Cardiac atrium fibroblast (primary cell): ENCODE measurements around the gene HMCN2.

DNA sequence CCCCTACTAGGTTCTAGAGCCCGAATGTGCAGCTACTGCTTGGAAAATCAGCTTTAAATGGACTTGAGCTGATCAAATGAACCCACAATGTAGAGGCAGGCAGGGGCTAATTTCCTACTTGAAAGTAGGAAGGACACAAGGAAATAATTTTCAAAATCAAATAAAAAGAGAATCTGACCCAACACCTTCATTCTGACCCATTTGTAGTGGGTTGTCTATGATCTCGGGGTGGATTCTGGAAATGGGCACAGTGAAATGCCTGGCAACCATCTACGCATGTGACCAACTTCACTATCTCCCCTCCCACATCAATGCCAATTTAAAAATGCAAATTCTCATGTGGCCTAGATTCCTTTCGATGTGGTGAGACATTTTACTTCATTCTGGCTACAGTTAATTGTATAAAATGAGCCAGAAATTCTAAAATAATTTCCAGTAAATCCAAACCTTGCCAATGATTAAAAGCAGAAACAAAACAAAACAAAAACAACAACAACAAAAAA, 58.8 kb downstream of the USP20 start:
- RAMPAGE, long total RNA, result no peak

DNA sequence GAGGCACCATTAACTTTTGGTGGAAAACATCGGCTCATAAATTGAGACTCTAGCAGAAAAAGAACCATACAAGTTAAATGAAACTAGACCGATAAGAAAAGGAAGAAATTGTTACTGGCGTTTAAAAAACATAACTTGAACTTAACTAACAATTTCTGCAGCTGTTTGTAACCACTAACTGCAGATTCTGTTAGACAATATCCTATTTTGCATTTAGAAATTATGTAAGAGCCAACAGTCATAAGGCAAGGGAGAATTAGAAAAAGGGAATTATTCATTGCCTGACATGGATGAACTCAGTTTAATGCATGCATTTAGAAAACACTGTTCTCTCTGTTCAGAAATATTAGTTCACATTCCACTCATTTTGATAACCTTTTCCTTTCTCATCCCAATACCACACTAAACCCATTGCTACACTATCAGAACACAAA, 96.4 kb downstream of the FNBP1 start:
- RAMPAGE, long total RNA, result no peak

- RAMPAGE, long total RNA, result no peak
Observed at GRCh38 chr9:130000379-130000719, 42.6 kb downstream of the FNBP1 start.

- RAMPAGE, long total RNA, result no peak
Observed at GRCh38 chr9:130254168-130254833, 11.3 kb upstream of the HMCN2 start.

DNA sequence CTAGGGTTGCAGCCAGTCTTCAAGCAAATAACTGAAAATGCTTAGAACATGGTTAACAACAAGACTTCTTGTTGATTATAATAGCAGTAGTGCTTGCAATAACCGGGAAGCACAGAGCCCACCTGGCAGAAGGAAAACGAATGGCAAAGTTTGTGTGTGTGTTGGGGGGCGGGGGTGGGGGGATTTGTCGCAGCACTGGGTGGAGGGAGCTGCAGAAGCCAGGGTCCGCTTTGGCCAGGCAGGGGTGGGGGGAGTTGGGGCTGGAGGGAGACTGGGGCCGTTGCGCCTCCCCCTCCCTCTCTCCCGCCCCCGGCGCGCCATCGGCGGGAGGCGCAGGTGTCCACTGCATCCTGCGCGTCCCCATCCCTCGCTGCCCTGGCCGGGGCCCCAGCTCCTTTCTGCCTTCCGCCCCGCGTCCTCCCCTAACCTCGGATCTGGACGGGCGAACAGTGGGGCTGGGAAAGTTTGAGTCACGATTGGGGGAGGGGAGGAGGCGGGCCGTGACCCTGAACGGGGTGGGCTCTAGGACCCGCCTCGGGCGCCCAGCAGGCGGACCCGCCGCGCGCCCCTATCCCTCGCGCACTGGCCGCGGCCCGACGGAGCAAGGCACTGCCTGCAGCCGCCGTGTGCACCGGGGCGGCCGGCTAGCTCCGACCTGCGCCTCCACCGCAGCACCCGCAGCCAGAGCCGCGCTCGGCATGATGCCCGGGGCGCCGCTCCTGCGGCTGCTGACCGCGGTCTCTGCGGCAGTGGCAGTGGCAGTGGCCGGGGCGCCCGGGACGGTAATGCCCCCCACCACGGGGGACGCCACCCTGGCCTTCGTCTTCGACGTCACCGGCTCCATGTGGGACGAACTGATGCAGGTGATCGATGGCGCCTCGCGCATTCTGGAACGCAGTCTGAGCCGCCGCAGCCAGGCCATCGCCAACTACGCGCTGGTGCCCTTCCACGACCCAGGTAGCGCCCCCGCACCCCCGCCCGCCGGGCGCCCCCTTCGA, at the start of gene HMCN2:
Gene HMCN2, plus strand, starts transcription at position 580 of the 998 bp plus-strand sequence.
- RAMPAGE, long total RNA, result no peak

GRCh38 chr9:130268468-130269396, 3.2 kb downstream of the HMCN2 start:
- RAMPAGE, long total RNA, result no peak

DNA sequence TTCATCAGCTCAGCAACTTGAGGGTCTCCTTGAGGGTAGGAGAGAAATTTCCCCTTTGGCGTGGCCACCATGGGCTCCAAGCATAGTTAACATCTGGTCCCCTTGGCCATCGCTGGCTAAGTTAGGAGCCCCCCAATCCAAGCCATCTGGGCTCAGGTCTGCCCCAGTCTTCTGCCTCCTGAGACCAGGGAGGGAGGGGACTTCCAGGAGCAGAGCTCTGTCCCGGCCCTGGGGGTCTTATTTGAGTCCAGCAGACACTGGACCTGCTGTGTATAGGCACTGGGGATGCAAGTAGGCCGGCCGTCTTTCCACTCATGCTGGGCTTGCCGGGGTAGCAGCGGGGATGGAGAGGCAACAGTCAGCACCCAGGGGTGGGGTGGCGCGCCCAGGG, 88.6 kb downstream of the HMCN2 start:
- RAMPAGE, long total RNA, result no peak

DNA sequence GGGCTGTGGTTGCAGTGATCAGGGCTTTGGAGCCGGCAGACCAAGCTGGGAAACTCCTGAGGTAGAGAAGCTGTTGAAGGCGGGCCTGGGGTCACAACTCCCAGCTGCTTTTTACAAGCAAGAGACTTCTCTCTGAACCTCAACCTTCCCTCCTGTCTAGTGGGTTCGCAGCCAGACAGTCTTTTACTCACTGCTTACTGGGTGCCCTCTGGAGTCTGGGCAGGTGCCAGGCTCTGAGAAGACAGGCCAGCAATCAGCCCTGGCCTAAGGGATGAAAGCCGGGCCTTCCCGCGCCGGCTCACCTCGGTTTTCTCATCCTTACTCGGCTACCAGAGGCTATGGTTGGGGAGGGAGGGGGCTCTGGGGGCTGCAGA, 683 bp upstream of the ASS1 start:
- RAMPAGE, long total RNA, result no peak

DNA sequence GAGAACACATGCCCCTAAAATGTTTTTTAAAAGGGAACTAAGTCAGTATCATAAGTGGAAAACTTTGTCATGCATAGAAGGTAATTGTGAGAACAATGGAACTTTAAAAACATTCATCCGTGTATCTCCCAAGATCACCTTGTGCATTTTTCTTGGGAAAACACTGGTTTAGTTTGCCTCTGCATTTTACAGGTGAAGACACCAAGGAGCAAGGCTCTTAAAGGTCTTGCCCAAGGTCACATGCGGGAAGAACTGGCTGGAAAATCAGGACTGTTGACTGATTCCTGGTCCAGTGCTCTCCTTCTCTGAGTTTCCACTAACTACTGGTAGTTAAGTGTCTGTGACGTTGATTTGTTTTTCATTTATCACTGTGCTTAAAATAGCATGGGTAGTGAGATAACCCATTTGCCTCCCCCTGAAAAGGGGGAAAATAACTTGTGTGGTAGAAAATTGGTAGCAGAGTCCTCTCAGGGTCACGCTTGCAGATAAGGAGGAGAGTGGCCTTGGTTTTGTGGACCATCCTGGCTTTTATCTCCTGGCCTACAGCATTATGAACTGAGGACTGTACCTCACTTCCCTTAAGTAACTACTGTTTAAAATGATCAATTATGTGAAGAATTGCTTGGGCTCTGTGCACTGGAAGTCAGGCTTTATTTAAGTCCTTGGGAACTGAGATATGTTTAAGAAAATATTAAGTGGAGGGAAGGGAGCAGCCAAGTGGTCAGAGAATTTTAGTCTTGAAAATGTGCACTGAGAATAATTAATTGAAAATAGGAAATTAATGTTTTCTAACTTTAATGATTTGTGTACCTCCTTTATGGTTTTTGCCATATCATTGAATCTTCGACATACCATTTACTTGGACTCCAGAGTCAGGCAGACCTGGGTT, 10.9 kb downstream of the FUBP3 start:
- RAMPAGE, long total RNA, result no peak

- RAMPAGE, long total RNA, result no peak
Observed at GRCh38 chr9:130599726-130600287, 20.4 kb downstream of the FUBP3 start.

DNA sequence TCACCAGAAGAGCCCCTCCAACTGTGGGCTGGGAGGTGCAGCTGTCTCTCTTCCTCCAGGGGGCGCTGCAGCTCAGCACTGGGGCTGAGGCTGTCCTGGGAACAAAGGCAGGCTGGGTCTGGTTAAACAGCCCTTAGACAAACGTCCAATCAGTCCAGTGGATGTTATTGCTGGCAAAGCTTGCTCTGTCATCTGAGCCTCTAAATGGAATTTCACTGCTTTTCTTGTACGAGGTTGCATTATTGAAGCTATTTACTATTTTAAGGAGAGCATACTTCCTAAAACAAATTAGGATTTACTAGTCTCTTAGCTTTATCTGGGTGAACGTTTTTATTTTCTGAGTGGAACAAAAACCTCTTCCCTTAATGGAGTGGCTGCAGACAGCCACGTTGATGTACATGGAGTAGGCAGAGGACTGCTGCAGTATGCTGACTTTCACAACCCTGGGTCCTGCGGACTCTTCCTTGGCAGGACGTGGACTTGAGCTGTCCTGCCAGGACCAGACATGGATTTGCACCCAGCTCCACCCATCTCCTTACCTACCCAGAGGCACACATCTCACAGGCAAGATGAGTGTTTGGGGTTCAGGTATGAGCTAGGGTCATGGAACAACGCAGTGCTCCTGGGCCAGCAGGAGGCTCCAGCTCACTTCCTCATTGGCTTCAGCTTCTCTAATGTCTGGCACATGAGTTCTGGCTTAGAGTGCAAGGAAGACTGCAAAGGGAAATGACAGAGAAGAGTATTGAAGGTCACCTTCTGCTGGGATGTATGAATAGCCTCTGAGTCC, 7.8 kb downstream of the EXOSC2 start:
- RAMPAGE, long total RNA, result no peak

- RAMPAGE, long total RNA, result no peak
Observed at GRCh38 chr9:130715536-130715968, 22.0 kb downstream of the EXOSC2 start.

- RAMPAGE, long total RNA, result no peak
Observed at GRCh38 chr9:130732461-130732905, 38.9 kb downstream of the EXOSC2 start.

DNA sequence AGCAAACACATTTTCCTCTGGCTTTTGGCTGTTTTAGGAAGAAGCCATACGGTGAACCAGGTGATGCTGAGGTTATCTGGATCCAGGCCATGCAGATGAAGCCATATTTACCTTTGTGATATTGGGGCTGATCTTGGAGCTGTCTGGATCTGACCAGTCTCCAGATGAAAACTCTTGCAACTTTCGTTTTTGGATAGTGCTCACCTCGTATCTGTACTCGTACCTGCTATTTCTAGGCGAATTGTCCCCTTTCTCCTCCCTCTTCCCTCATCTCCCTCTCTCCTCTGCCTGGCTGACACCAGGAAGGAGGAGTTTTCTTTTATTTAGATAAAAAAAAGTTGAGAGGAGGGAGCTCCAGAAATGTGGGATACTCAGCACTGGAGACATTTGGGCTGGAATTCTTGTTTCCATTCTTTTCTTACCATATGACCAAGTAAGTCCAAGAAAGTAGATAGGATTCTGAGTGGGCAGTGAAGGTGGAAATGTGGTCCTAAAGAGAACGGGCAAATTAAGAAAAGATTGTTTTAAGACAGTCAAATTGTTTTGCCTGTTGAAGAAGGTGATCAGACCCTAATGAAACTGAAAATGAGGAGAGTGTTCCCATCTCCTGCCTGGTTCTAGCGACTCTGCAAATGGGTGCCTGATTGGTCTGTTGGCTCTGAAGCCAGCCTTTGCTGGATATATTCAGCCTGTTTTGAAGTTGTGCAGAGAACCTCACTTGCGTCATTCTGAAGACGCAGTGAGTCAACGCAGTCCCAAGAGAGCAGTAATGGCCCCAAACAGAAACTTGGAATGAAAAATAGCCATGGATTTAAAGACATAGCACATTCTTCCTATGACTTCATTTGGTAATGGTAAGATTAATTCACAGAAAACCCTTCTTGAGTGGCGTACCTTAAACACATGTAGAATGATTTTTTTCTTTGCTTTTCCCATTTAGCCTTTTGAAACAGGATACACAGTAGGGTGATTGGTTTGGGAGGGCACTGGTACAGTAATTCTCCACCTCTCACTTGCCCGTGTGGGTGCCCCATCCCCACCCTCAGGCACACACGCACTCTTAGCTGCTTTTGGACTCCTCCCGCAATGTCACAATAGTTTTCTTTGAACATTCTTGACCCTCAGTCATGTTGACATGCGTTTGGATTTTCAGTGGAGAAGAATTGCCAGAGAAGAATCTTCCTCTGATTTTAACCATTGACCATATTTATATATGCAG, 54.3 kb upstream of the ABL1 start:
- RAMPAGE, long total RNA, result no peak

DNA sequence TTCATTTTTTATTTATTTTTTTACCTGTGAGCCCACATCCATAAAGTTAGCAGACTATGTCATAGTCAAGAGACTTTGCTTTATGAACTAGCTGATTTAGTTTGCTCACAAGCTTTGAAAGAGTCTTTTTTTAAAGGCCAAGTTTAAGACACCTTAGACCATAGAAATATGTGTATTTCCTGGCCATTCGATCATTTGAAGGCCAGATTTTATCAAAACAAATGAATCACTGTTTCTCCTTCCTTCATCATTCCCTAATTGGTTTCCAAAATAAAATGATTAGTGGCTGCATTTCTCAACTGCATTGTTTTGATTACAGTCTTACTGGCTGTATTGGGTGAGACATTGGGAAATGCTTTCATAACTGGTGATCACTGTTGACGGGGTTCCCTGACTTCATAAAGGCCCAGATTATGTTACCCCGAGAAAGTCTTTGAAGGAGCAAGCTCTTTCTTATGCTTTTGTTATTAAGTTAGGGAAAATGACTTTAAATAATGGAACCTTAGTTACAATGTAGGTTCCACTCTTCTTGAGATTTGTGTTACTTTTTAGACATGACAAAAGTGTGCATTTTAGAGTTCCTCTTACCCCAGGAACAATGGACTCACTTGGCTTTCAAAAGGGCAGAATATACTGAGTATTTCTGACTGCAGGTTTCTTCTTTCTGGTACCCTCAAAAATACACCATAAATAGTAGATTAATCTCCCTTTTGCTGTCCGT, 40.6 kb upstream of the ABL1 start:
- RAMPAGE, long total RNA, result no peak

DNA sequence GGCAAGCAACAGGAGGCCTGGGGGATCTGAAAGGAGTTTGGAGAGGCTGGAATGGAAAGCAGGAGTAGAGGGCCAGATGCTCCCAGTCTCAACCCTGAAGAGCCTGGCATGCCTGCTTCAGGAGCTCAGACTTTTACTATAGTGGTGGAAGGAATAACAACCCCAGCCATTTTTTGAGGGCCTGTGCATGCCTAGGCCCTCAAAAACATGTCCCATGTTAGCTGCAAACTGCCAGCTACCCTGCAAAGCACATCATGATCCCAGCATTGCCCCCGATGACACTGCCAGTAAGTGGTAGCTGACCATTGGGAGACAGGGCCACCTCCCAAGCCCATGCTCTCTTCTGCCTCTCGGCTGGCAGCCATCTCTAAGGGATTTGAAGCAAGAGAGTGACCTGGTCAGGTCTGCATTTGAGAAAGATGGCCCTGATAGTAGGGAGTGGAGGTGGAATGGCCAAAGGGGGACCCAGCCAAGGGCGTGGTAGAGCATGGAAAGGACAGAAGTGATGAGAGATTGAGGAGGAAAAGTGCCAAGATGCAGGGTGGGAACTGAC, 8.8 kb downstream of the ABL1 start:
- RAMPAGE, long total RNA, result no peak

GRCh38 chr9:131011320-131011872, 2.4 kb downstream of the LAMC3 start:
- RAMPAGE, long total RNA, result no peak

DNA sequence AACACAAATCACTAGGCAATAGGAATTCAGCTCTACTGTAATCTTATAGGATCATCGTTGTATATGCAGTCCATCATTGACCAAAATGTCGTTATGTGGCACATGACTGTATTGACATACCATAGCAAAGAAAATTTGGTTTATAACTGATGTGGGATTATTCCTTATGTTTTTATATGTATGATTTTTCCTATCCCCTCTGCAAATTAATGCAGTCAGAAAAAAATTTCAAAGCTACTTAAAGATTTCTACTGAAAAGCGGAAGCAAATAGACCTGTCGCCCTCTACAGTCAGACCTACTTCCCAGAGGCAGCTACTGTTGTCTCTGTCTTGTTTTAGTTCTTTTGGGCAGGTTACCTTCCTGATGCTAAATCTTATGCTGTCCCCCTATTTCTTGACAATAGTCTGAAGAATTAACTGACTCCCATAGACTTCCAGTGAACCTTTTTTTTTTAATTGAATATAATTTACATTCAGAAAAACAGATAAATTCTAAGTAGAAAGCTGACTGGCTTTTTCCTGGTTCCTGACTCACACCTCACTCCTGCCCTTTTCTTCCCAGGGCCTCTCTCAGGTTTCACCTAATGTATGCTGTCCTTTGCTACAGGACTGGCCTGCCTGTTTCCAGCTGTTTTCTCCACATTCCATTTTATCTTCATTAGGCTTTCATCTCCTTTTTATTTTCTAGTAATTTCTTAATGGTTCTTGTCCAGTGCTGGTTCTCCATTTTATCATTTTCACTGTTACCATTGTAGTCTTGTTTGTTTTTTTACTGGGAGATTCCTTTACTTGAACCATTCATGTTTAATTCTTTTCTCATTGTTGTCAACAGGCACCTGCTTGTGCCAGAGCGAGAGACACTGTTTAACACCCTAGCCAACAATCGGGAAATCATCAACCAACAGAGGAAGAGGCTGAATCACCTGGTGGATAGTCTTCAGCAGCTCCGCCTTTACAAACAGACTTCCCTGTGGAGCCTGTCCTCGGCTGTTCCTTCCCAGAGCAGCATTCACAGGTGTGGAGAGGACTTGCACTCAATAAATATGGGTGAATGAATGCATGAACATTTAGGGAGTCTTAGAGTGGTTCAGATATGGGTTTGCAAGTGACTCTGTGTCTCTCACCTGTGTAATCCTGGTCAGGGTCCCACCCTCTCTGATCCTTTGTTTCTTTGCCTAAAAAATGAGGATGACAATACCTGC, 37.2 kb downstream of the NUP214 start:
- RAMPAGE, long total RNA, result no peak

GRCh38 chr9:131173746-131174554, 48.6 kb downstream of the NUP214 start:
- RAMPAGE, long total RNA, result no peak

- RAMPAGE, long total RNA, result no peak
Observed at GRCh38 chr9:131174960-131176116, 50.0 kb downstream of the NUP214 start.